ENCODE measurements around the genes KLF3, FAM114A1 and RFC1.

- PRO-cap, 2 experiments, result peak in 2 of 2 experiments; most common plus-strand start chr4:38319061 (in 2); most common minus-strand start chr4:38318946 (in 1)
These were observed 345.1 kb upstream of the KLF3 start for GRCh38 chr4:38318696-38319567.

DNA sequence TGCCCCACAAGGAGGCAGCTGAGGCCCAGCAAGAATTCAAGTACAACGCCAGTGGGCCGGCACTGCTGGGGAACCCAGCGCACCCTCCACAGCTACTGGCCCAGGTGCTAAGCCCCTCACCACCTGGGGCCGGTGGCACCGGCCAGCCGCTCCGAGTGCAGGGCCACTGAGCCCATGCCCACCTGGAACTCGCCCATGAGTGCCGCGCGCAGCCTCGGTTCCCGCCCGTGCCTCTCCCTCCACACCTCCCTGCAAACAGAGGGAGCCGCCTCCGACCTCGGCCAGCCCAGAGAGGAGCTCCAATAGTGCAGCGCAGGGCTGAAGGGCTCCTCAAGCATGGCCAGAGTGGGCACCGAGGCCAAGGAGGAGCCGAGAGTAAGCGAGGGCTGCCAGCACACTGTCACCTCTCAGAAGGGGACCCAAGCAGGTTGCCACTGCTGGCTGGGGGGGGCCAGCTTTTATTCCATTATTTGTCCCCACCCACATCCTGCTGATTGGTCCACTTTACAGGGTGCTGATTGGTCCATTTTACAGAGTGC lies 338.9 kb upstream of the KLF3 start:
- PRO-cap, 2 experiments, result no peak in any of the 2 experiments

- PRO-cap, 2 experiments, result no peak in any of the 2 experiments
These were observed 134.6 kb upstream of the KLF3 start for GRCh38 chr4:38528889-38530278.

DNA sequence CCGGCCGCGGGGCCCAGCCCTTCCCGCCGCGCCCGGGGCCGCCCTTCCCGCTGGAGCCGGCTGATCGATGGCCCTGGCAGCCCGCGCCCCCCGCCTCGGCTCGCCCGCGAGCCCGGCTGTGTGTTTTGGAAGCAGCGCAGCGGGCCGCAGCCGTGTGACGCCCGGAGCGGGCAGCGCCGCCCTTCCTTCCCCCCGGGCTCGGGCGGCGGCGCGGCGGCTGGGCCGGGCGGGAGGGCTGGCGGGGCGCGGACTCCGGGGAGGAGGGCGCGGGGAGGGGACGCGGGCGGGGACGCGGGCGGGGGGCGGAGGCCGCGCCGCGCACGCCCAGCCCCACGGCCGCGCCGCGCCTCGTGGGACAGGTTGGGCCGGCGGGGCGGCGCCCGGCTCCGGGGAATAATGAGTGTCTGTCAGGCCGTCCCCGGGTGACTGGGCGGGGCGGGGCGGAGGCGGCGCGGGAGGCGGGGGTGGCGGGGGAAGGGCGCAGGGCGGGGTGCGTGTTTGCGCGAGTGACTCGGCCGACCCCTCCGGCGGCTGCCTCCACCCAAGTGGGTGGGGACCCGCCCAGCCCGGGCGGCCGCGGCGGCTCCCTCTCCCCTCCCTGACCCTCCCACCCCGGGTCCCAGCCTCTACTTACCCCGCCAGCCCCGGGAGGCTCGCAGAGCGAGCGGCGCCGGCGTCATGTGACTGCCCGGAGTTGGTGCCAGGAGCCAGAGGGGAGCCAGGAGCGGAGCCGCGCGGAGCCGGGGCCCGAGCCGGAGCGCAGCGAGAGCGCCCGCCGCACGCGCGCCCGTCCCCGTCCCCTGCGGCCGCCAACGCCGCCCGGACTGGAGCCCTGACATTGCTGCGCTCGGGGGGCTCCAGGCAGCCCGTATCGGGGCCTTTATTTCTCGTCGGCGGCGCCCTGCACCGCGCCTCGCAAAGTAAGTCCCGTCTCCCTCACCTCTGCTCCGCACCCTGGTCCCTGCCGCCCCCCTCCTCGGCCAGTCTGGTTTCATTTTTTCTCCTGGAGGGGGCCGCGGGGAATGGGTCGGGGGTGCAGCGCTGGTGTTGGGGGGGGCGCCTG lies at the start of gene KLF3:
Gene KLF3 (plus strand): TSS at position 658 of the 1,063 bp plus-strand sequence.
- PRO-cap, 2 experiments, result peak in 2 of 2 experiments; most common plus-strand start position 710 of the sequence (in 2); most common minus-strand start position 184 of the sequence (in 1)

DNA sequence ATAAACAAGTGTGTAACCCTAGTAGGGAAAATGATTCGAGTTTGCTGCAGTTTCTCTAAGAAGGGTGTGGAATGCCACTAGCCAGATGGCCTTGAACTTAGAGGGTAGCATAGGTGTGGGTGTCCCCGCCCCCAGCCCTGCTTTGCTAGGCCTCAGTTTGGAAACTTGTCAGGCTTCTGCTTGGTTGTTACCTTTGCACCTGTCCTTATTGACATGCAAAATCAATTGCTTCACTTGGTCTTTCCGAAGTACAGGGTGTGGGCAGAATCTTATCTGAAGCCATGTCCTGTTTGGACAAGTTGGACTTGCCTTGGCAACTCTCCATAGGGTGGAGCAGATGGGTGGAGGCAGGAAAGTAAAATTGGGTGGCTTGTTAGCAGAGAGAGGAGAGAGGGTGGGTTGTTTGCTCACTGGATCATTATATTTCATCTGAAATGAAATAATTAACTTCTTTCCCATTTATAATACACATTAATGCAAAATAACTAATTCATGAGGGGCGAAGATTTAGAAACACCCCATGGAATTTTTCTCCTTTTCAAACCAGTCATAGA lies 9.6 kb downstream of the KLF3 start:
- PRO-cap, 2 experiments, result no peak in any of the 2 experiments

DNA sequence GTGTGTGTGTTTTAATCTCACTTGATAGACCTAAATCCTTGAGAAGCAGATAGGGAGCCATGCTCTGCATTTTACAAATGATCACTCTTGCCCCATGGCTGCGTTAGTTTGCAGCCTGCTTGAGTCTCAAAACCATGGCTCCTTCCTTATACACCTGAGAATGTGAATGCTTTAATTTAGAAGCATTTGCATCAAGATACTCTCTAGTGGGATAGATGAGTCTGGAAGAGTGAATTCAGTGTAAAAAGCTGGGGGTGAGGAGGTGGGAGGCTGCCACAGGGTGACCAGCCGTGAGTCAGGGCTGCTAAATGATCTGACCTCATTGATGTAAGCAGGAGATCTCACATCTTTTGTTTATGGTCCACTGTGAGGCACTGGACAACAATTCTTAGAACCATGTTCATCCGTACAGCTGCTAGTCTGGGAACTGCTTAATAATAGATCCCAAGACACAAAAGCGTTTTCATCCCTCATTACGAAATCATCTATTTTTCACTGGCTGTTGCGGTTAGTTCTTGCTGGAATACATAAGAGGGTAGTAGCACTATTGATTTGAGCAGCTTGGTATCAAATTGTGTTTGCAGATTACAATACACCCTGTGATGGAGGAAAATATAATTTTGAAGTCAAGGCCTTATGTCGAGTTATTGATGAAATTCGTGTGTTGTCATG lies 14.0 kb downstream of the KLF3 start:
- PRO-cap, 2 experiments, result no peak in any of the 2 experiments

- PRO-cap, 2 experiments, result no peak in any of the 2 experiments
These were observed 28.1 kb downstream of the KLF3 start for GRCh38 chr4:38692043-38692507.

DNA sequence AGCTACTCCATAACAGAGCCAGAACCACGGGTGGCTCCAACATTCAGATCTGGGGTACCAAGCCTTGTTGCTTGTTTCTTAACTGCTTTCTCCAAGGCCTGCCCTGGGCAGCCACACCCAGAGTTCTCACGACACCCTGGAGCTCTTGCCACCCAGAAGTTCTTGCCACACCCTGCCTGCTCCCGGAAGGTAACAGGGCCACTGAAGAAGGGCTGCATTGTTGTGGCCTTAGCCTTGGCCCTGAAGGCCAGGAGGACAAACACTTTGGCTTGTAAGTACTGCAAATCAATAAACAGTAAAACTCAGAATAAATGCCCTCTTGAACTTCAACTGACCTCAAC lies 54.3 kb downstream of the TLR10 start:
- PRO-cap, 2 experiments, result no peak in any of the 2 experiments

- PRO-cap, 2 experiments, result no peak in any of the 2 experiments
These were observed 30.3 kb downstream of the TLR10 start for GRCh38 chr4:38752311-38753018.

DNA sequence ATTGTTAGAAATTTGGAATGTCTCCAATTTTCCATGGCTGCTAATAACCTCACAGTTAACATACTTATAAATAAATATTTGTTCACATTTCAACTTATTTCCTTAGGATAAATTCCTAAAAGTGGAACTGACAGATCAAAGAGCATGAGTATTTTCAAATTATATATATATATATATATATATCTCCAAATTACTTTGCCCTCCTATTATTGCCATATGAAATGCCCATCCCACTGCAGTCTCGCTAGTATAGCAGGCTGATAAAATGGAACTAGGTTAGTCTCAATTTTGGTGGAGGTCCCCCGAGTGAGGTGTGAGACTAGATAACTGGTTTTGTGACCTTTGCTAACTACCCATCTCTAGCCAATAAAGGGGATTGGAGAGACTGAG lies 9.9 kb upstream of the TLR10 start:
- PRO-cap, 2 experiments, result no peak in any of the 2 experiments

DNA sequence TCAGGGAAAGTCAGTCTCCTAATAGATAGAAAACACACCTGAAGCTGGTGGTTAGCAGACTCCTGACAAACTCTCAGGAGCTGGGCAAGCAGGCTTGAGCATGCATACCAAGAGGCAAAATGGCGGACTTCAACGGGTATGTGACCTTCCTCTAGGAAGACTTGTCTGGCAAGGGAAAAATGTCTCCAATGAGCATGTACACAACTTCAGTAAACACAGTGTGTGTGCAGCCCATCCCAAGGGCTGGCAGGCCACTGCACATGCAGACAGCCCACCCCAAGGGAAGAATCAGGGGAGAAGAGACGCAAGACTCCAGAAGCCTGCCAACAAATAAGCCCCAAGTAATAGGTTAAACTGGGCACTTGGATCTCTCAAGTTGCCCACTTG lies 2.3 kb downstream of the TLR1 start:
- PRO-cap, 2 experiments, result no peak in any of the 2 experiments

DNA sequence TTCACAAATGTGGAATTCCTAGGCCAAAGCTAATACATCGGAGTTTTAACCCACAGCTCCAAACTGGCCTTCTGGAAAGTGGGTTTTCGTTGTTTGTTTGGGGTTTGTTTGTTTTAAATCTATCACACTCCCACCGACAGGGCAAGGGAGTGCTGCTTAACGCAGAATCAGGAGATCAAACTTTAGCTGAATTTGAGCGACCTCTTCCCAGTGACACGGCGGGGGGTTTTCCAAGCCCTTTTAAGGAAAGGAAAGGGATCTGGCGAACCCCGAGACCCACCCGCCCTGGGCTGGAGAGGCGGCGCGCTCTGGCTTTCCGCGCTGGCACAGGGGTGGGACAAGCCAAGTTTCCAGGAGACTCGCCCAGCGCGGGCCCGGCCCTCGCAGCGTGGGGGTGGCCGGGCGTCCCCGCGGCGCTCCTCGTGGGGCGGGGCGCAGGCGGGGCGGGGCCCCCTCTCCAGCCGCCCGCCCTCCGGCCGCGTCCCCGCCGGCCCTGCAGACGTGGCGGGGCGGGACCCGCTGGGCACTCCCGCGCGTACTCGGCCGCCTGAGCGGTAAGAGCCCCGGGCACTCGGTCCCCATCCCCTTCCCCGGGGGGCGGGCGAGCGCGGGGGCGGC lies at the start of gene FAM114A1:
Gene FAM114A1 (plus strand): TSS at position 526 of the 618 bp plus-strand sequence.
- PRO-cap, 2 experiments, result peak in 2 of 2 experiments; most common plus-strand start position 526 of the sequence (in 2); most common minus-strand start position 339 of the sequence (in 2)

- PRO-cap, 2 experiments, result no peak in any of the 2 experiments
These were observed 256 bp downstream of the FAM114A1 start for GRCh38 chr4:38867899-38868224.

GRCh38 chr4:39315299-39315808 lies 50.8 kb downstream of the RFC1 start:
- PRO-cap, 2 experiments, result no peak in any of the 2 experiments

GRCh38 chr4:39365462-39366751 lies at the start of gene RFC1:
Gene RFC1 (minus strand): TSS chr4:39366362.
- PRO-cap, 2 experiments, result peak in 2 of 2 experiments; most common plus-strand start chr4:39366416 (in 2); most common minus-strand start chr4:39366362 (in 2)

DNA sequence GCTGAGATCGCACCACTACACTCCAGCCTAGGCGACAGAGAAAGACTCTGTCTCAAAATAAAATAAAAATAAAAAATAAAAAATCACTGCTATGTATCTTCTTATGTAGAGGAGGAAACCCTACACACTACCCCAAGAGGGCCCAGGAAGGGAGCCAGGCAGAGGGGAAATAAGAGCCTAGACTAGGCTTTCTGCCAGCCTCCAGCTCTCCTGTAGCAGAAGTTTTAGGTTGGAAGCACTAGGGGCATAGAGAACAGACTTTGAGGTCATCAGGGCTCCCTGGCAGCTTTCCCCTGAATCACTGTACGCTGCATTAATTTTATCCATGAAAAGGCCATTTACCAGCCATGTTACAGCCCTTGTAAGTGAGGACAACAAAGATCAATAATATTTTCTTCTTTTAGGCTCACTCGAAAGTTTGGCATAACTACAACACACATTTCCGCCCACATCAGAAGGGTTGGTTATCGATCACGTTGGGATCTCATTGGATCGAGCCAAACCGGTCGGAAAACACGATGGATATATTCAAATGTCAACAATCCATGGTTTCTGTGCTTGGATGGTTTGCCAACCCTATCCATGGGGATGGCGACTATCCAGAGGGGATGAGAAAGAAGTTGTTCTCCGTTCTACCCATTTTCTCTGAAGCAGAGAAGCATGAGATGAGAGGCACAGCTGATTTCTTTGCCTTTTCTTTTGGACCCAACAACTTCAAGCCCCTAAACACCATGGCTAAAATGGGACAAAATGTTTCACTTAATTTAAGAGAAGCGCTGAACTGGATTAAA lies 24.7 kb downstream of the RPL9 start:
- PRO-cap, 2 experiments, result no peak in any of the 2 experiments

DNA sequence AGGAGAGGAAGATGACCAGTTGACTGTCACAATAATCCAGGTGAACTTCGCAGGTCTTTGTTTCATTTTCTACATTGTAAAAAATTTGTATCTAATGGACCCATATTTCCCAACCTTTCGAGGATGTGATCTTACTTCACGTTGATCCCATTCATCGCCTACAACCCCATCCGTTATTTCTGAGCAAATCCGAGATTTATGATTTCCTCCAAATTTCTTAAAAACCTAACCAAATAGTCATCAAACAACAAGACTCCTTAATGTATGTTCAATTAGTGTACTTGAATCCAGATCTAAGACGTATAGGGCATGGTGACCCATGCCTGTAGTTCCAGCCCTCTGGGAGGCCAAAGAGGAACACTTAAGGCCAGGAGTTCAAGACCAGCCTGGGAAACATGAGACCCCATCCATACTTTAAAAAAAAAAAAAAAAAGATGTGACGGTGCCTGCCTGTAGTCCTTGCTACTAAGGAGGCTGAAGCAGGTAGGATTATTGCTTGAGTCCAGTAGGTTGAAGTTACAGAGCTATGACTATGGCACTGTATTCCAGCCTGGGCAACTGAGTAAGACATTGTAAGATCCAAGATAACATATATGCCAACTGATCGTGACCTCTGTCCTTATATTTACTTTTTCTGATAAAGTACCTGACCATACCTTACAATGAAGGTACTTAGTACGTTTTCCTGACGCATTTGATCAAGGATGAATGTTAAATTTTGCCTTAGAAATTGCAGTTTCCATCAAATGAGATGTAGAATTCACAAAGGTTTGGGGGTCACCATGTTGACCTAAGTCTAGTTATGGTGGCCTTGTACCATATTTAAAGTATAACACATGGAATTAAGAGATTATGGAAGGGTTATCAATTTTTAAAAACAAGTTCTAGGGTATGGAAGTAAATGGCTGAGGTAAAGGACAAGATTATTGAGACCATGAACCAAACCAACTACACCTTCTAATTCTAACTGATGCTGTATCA lies 5.6 kb downstream of the RPL9 start:
- PRO-cap, 2 experiments, result no peak in any of the 2 experiments

DNA sequence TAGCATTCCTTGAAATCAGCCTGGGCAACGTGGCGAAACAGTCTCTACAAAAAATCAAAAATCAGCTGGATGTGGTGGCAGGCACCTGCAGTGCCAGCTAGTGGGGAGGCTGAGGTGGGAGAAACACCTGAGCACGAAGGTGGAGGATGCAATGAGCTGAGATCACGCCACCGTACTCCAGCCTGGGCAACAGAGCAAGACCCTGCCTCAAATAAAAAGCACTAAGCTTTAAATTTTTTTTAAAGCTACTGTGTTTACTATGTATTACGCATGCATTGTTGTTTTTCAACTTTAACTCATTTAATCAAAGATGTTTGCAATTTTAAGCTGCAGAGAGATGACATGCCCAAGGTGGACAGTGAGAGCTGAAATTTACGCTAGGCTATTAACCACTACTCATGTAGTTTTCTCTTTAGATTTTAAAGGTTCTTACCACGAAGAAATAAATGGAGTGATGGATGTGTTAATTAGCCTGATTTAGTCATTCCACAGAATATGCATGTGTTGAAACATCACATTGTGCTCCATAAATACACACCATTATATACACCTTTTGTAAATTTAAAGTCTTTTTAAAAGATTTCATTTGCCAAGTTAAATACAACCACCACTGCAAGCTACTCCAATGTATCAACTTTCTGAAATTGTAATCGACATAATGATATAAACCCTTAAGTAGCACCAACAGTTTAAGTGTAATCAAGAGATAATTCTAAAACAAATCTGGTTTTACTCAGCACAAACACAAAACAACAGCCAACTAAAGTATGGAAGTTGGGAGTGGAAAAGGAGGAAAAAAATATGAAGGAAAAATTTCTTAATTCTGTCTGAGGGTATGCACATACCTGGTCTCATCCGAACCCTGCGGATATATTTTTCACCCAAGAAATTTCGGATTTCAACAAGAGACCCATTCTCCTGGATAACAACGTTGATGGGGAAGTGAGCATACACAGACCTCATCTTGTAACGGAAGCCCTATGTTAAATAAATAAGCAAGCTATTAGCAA lies 2.9 kb downstream of the RPL9 start:
- PRO-cap, 2 experiments, result no peak in any of the 2 experiments

DNA sequence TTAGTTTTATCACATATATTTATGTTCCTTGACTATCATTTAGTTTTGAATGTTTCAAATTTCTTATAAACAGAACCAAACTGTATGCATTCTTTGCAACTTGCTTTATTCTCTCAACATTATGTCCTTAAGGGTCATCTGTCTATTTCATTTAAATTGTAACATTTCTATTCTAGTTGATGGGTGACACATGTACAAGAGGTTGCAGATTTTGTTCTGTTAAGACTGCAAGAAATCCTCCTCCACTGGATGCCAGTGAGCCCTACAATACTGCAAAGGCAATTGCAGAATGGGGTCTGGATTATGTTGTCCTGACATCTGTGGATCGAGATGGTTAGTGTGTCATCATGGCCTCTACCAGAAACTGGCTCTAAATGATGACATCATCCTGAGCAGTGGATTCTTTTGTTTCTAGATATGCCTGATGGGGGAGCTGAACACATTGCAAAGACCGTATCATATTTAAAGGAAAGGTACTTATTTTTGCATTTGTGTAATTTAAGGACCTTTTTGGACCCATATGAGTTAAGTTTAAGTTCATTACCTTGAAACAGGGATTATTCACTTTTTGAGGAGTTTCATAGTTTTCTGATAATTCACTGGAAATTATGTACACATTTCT lies 6.1 kb downstream of the LIAS start:
- PRO-cap, 2 experiments, result no peak in any of the 2 experiments

DNA sequence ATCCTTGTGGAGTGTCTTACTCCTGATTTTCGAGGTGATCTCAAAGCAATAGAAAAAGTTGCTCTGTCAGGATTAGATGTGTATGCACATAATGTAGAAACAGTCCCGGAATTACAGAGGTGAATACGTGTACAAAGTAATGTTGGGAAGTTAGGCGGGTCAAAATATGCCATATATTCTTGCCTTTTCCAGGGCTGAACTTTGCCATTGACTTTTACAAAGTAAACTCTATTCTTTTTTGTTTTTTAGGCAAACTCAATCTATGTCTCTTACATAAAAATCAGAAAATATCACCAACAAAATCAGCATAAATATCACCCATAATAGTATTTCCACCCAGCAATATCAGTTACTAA lies 8.7 kb downstream of the LIAS start:
- PRO-cap, 2 experiments, result no peak in any of the 2 experiments

All from right ventricle myocardium (tissue), 1 donor.